Left ventricle myocardium (tissue), 1 donor: ENCODE results near the genes ZNF436, ID3, PITHD1 and GALE.

DNA sequence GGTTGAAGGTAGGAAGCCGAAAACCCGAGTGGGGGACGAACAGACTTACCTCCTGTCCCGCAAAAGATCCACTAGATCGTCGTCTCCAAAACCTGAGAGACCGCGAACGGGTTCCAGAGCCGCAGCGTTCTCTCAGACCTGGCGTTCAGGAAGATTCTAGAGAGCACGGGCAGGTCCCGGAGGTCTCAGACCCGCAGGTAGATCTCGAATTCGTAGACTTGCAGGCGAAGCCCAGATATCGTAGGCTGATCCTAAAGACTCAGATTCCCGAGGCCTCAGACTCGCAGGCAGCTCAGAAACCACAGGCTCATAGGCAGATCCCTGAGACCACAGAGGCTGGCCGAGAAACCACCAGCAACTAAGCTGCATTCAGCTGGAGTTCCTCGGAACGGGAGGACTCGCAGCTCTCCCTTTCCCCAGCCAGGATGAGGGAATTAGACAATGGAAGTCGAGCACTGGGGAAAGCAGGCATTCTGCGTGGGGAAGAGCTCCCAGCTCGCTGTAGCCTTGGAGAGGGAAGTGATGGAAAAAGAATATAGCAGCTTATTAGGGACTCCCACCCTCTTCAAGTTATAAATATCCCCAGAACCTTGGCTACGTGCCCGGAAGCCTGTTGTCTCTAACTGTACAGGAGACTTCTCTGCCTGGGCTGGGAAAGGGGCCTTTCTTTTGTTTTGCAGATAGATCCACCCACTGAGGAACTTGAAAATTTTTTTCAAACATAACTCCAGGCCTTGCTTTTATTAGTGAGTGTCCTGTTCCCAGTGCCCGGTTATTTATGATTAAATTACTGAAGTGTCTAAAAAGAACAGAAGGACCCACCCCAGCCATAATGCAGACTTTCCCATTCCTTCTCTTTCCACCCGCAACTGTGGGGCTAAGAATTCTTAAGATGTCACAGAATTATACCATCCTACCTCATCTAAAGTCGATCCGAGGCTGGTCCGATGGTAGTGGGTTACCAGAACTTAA lies at the start of gene ZNF436:
Gene ZNF436, minus strand, starts transcription at position 520 of the 972 bp plus-strand sequence.
- PRO-cap, result bidirectional peak, plus-strand start at position 368 of the sequence, minus-strand start at position 244 of the sequence; bidirectional peak, plus-strand start at position 630 of the sequence, minus-strand start at position 521 of the sequence

DNA sequence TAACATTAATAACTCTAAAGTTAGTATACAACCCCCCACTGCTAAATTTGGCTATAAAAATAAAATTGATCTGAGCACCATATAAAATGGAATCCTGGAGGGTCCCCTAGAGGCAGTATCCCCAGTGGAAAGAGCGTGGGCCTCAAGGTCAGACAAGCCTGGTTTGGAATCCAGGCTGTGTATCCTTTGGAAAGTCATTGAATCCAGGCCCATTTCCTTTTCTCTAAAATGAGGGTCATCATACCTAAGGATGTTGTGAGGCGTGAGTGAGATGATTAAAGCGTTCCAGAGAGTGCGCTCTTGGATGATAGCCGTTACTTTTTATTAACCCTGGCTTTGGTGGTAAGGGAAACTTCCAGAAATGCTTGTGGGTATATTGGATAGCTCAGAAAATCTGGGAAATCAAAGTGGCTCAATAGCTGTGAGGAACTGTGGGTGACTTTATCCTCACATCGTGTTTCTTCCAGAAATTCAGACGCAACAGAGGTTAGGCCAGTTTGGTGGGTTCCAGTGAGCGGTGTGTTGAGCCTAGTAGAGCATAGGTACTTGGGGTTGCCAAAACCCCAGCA lies 737 bp upstream of the ZNF436 start:
- PRO-cap, result no peak

DNA sequence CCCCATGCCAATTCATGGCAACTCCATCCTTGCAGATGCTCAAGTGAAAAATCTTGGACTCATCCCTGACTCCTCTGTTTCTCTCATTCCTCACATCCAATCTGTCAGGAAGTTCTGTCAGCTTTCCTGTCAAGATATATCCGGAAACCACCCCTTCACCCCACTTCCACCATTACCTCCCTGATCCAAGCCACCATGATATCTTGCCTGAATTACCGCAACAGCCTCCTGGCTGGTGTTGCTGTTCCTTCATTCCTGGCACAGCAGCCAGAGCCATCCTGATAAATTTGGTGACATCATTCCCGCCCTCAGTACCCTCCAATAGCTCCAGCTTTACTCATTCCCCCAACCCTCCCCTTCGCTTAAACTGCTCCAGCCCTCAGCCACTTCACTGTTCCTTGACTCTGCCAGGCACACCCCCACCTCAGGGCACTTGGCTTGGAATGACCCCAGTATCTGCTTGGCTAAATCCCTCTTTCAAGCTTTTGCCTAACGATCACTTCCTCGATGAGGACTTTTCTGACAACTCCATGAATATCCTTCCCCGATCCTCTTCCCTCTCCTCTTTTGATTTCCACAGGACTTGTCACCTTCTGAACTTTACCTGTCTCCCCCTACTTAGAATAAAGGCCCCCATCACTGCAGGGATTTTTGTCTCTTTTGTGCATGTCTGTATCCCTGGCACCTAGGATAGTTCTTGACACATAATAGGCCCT lies 17.3 kb downstream of the TCEA3 start:
- PRO-cap, result no peak

DNA sequence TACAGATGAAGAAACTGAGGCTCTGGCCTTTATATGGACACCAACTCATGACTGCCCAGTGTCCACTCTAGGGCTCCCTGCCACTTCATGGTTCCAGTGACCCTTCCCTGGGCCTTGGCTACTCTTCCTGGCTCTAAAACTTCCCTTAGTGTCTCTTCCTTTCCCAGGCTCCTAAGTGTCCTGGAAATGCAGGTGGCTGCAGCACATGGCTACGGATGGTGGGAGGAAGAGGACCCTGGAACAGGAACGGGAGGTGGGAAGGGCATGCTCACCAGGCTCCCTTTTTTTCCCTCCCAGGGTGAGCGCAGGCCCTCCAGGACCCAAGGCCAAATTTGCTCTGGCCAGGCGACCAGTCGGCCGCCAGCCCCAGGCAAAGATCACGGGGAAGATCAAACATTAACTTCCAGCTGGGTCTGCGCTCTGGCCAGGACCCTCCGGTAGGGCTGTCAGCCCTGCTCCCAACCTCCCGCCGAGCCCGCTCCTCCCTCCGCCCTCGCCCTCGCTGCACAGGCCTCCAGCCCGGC lies 1.1 kb downstream of the TCEA3 start:
- PRO-cap, result no peak

GRCh38 chr1:23555923-23556517 lies 3.3 kb downstream of the ID3 start:
- PRO-cap, result bidirectional peak, plus-strand start at chr1:23556375, minus-strand start at chr1:23556342

GRCh38 chr1:23556518-23557123 lies 2.7 kb downstream of the ID3 start:
- PRO-cap, result bidirectional peak, plus-strand start at chr1:23556707, minus-strand start at chr1:23556642

GRCh38 chr1:23558763-23559730 lies at the start of gene ID3:
Gene ID3 (minus strand): TSS chr1:23559501.
- PRO-cap, result bidirectional peak, plus-strand start at chr1:23559263, minus-strand start at chr1:23559006; bidirectional peak, plus-strand start at chr1:23559644, minus-strand start at chr1:23559499

DNA sequence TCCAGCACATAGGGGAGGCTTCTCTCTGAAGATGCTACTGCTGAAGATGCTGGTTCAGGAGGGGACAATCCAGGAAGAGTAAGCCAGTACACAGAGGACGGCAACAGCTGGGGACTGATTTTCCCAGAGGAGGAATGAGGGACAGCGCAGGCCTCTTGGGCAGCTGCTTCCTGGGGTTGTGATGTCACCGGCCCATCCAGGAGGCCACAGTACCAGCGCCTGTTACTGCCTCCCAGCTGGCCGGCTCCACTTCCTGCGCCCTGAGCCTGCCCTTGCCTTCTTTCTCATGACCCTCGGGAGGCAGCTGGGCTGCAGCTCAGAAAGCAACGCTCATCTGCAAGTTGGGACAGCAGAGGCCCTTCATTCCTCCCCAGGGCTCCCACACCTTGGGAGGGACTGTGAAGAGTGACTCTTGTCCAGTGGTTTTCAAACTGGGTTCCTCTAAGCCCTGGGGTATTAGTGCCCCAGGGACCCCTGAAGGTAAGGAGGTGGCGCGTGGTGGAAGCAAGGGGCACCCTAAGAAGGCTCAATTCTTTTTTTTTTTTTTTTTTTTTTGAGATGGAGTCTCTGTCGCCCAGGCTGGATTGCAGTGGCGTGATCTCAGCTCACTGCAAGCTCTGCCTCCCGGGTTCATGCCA lies 22.0 kb upstream of the ID3 start:
- PRO-cap, result no peak

- PRO-cap, result no peak
These were observed 32.3 kb upstream of the ID3 start for GRCh38 chr1:23591435-23592184.

- PRO-cap, result no peak
These were observed 33.2 kb upstream of the ID3 start for GRCh38 chr1:23592469-23592954.

DNA sequence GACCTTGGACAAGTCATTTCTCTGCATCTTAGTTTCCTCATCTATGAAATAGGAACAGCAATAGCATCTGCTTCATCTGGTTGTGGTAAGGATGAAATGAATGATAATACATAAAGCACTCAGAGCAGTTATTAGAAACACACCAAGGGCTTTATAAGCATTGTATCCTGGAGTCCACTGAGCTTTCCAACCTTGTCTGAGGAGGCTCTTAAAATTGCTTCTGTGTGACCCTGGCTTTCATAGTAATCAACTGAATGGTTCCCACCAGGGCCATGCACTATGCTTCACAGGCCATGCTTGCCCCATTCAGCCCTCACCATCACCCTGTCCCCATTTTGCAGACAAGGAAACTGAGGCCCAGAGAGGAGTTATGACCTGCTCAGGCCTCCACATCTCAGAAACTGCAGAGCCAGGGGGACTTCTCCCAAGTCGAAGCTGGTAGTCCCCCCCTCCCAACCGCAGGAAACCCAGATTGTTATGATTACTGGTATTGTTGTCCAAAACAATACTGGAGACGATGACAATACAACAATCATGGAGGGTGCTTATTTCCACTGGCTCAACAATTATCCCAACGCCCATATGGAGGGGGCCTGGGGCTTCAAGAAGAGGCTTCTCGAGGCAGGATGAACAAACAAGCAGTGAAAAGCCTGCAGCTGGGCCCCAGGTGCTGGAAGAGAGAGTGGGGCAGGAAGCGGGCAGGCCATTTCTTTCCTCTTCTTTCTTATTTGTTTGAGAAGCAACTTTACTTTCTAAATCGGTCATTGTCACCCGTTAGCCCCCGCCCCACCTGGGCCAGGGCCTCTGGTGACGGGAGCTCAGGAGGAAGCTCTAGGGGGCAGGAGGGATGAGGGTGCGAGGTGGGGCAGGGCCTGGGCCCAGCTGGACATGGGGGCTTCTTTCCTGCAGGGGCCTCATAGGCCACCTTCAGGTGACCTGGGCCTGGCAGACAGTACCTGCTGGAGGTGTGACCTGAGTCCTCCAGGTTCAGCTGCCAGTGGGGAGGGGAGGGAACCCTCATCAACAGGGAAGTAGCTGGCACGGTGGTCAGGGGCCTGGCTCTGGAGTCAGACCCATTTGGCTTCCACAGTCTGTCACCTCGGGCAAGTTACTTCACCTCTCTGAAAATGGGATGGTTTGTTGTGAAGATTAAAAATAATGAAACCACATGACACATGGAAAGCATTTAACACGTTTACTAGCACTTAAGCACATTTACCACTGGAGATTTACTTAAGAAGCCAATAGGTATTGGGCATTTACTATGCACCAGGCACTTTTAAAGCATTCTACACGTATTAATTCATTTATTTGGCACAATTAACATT lies 53.7 kb upstream of the ID3 start:
- PRO-cap, result no peak

DNA sequence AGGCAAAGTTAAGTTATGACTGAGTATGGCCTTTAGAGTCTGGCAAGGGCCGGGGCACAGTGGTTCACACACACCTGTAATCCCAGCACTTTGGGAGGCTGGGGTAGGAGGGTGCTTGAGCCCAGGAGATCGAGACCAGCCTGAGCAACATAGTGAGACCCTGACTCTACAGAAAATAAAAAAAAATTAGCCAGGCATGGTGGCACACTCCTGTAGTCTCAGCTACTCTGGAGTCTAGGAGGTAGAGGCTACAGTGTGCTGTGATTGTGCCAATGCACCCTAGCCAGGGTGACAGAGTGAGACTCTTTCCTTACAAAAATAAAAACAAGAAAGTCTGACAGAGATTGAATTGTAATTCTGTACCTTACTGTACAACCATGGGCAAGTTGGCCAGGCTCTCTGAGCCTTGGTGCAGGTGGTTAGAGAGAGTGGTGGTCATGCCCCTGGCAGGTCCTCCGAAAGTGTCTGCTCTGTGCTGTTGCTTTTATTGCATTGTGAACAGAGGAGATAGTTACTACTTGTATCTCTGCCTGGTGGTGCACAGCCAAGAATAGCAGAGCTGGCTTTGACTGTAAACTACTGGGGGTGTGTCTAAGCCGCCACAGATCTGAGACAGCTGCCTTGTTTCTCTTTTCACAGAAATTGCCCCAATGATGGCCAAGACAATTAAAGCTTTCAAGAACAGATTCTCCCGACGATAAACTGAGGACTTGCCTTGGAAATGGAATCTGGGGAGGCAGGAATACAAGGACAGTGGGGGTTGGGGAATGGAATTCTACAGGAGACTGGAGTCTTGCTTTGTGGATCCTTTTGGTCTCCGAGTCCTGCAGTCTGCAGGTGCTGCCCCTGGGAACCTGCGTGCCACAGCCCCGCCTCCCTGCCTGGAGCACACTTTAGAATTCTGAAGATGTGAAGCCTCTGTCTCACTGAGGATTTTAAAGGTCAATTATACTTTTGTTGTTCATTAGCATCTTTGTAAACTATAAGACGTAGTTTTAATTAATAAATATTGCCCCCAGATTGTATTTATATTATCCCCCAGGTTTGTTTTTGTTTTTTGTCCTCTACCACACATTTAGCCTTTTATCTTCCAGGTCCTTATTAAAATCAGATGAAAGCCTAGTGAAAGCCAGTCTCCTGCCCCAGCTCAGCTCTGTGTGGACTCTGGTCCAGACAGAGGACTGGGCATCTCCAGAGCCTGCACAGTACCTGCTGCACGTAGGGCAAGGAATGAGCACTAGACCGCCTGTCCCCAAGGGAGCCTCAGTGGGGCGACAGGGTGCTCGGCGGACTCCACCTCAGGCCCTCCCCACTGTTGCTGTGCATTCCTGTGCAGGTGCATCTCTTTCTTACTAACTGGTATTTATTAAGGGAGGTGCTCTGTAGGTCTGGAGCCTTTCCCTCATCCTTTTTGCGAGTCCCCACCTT lies 16.1 kb downstream of the ELOA start:
- PRO-cap, result no peak

DNA sequence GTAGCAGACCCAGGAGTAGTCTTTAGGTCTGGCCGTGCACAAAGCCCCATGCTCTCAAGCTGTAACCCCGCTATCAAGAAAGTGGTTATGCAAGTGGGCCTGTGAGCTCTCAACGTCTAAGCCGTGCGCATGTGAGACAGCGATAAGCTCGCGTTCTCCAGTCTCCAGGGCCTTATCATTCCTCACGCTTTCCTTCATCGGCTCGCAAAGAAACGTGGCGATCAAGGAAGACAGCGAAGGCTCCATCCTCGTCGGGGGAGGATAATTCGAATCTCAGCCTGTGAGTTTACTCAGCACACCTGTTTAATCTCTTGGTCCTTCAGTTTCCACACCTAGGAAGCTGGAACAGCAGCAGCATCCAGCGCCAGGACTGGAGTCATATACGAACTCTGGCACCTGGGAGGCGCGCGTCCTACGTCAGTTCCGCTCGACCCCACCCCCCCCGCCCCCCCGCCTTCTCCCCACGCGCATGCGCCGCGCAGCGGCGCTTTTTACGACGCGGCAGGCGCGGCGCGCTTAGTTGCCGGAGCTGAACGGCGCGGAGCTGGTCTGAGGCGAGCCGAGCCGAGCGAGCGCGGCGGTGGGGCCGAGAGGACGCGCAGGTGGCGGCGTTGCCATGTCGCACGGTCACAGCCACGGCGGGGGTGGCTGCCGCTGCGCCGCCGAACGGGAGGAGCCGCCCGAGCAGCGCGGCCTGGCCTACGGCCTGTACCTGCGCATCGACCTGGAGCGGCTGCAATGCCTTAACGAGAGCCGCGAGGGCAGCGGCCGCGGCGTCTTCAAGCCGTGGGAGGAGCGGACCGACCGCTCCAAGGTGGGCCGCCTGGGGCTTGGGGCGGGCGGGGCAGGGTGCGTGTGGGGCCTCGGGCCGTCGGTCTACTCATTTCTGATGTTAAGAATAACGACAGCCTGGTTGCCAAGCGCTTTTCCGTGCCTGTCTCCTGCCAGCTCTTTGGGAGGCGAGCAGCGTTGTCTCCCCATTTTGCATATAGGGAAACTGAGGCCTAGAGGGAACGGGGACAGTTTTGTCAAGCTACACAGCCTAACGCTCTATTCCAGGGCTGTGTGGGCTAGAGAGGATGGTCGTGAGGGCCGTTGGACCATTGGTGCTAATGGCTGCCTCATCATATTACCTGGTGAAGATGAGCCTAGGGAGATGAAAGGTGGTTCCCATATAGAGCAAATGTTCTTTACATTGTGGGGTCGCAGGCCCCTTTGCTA lies at the start of gene PITHD1:
Gene PITHD1, plus strand, starts transcription at position 519 of the 1,221 bp plus-strand sequence.
- PRO-cap, result bidirectional peak, plus-strand start at position 519 of the sequence, minus-strand start at position 391 of the sequence

DNA sequence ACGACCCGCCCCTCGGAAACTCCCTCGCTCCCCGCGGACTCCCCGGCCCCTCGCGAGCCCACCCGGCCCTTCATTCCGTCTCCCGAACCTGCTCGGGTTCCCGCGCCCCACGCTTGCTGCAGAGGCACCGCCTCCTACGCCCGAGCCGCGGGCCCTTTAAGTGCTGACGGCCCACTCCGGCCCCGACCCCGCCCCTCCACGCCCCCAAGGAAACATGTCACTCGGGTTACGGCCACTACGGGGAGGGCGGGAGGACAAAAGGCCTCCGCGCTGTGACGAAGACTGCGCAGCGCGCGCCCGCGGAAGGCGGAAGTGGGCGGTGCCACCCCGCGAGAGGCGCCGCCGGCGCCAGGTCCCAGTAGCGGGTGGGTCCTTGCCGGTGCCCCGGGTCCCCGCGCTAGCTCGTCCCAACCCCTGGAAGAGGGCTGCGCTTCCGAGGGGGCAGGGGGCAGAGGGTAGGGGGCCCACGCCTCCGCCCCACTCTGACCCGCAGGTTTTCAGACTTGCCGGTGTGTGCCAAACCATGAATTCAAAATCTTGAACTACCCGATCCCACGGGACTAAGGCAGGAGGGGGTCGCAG lies at the start of gene GALE:
Gene GALE, minus strand, starts transcription at position 131 of the 582 bp plus-strand sequence.
- PRO-cap, result bidirectional peak, plus-strand start at position 339 of the sequence, minus-strand start at position 131 of the sequence

GRCh38 chr1:23936450-23937118 lies 23.0 kb upstream of the PNRC2 start:
- PRO-cap, result no peak

DNA sequence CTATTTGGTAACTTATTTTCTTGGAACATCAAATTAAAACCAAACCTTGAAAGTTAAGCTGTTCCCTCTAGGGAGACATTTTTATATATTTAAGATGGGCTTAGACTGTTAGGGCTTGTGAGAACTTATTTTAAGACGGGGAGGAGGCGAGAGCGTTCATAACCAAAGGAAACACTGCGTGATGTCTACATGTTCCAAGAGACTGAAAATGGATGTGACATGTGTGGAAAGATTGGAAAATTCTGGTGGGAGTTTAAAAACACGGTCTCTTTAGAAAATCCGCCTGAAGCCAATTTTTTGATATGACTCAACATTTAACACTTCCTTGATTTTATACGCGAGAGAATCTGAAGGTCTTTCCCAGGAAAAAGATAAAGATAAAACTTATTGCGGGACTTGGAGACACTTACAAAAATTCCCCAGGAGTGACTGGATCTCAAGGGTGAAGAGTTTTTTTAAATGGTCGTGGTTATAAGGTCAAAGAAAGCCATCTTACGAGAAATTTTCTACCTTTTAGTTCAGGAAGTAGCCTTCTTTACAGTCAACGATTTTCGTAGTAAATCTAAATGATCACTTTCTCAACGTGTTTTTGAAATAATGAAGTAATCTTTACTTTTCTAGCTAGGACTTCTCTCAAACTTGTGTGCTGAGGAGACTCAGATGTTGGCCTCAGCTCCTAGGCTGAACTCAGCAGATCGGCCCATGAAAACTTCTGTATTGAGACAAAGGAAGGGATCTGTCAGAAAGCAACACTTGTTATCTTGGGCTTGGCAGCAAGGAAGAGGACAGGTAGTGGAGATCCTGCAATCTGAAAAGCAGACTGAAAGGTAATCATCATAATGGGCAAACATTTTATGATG lies 910 bp downstream of the PNRC2 start:
- PRO-cap, result no peak

DNA sequence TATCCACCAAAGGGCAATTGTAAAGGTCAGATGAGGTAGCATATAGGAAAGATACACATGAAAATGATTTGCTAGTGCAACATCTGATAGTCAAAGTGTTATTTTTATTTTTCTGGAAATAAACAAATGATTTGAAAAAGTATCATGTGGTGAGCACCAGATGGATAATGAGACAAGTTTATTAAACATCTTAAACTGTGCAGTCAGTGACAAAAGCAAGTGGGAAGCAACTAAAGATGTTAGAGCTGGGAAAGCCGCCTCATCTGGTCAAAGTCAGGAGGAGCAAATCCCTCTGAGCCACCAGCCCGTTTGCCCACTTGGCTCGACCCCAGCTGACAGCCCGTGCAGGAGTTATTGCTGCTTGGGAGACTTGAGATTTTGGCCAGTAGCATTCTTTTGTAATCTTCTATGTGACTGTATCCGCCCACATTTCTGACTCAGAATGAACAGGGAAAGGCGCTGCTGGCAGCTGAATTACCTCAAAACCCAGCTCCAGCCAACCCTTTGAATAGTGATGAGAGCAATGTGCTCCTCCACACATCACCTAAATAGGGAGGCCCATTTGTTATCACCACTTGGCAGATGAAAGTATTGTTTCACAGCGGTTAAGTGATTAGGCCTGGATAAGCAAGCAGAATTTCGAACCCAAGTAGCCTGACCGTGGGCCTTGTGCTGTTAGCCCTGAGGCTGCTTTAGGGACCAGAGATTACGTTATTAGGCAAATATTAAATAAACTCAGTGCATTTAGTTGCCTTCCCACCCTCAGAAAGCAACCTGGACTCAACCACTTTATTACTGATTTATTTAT lies 65.7 kb downstream of the MYOM3 start:
- PRO-cap, result no peak

DNA sequence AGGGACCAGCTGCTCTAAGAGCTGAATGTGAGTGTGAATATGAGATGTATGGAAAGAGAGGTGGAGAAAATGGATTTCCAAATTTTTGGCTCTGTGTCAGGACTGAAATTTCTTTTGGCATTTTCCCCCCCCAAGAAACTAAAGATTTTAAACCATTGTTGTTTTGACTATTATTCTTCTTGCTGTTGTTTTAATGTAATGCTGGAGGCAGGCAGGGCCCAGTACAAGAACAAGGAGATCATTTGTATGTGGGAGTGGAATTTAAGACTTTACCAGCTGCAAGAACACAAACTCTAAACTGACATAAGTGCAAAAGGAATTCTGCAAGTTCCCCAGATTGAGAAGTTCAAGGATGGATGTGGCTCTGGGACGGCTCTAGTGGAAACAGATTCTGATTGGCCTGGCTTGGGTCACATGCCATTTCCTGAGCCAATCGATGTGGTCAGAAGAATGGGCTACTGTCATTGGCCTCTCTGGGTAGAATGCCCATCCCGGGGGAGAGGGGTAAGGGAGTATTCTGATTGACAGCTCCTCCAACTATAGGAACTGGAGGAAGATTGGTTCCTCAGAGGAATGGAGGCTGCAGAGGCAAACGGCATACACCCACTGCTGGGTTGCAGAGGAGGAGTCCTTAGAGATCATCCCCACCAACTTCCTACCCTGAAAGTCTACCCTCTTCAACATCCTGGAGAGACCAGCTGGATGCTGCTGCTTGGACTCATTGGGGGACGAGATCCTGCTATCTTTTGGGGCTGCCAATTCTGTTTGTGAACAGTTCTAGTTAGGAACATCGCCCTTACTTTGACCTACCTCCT lies 5.9 kb upstream of the IFNLR1 start:
- PRO-cap, result no peak

GRCh38 chr1:24415987-24416446 lies 415 bp downstream of the NIPAL3 start:
- PRO-cap, result no peak

DNA sequence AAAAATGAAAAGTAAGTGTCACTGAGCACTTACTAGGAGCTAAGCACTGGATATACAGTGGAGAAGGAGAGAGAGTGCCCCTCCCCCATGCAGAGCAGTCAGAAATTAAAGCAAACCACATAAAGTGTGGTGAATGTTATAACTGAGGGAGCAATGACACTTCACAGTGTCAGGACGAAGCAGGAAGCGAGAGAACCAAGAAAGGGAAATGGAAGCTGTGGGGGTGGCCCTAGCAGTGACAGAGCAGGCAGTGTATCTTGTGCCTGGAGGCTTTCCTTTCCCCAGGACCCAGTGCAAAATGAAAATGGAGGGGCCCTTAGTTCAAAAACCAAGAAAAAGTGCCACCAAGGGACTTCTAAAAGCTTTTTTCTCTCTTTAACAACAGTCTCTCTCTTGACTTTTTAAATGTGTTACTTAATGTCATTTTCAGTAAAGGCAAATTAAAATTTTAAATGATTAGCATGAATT lies 21.5 kb upstream of the RCAN3 start:
- PRO-cap, result no peak